ENCODE results near the gene GLDC.

DNA sequence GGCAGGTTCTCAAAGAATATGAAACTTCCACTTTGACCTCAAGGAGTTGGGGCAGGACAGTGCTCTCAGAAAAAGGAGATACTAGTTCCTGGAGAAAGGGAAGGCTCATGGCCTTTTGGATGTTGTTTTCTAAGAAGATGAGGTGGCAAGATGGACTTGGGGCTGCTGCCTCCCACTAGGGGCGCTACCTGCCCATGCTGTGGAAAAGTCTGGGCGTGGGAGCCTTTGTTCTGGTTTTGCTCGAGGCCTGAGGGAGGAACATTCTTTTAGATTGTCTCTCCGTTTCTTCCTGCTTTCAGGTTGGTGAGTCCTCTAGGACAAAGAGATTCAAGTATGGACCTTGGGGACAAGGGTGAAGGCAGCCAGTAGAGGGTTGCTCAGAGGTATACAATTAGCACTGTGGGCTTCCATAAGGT lies 20.9 kb upstream of the MLANA start:
- PRO-cap, 2 experiments = no peak in any of the 2 experiments

DNA sequence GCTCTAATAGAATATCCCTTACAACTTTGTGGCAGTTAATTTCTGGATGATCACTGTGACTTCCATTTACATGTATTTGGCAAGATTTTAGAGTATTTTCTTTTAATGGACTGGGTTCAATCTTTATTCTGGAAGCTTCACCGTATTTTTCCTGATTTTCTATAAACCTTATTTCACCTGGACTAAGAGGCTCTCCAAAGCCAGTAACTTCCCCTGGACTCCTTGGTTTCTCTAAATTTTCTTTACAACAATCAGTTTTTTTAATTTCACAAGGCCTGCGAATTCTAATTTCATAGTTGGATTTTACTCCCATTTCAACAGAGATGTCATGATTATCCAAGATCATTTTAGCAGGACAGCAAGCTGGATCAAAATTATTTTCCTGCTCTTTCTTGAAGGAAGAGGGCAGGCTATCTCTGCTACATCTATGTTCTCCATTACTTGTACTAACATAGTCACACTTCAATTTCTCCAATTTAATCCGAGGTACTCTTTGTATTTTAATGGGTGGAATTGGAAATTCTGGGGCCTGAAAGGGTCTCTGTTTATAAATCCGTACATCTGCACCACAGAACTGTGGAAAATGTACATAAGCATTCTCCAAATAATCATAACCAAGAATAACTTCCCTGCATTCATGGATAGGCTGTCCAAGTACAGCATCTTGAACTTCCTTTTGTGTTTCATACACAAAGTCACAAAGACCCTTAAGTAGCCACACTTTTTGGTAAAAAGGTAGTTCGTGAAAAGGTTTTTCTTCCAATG lies 39.9 kb downstream of the KIAA2026 start:
- PRO-cap, 2 experiments = no peak in any of the 2 experiments

GRCh38 chr9:6395181-6395651 lies 17.8 kb upstream of the UHRF2 start:
- PRO-cap, 2 experiments = no peak in any of the 2 experiments

DNA sequence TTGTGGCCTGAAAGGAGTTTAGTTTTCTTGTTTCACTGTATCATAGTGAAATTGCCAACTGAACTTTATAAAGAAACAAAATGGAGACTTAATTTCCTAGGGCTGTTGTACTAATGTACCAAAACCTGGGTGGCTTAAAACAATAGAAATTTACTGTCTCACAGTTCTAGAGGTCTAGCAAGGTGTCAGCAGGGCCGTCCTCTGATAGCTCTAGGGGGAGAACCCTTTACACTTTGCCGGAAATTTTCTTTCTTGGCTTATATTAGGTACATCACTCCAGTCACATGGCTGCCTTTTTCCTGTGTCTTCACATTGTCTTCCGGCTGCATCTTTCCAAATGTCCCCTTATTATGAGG lies 5.7 kb downstream of the UHRF2 start:
- PRO-cap, 2 experiments = no peak in any of the 2 experiments

DNA sequence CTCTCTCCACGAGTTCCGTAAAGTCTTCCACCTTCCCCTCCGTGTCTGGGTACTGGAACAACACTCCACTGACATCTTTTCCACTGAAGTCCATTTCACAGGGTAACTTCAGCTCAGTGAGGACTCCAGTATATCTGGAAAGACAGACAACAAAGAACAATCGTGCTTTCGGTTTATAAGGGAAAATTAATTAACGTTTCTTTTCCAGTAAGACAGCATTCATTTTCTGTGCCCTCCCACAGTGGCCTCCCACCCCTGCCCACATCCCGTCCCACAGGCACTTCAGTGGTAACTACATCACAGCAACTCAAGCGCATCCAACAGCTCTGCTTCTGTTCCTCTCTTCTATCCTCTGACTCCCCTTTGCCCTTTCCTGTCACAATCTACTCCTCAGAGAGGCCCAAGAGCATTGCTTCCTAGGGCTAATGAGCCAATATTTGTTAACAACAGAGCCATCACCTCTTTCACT lies 40.4 kb downstream of the GLDC start:
- PRO-cap, 2 experiments = no peak in any of the 2 experiments

- PRO-cap, 2 experiments = peak in 1 of 2 experiments; most common plus-strand start chr9:6645900 (in 1)
These were observed at the start of gene GLDC for GRCh38 chr9:6645014-6646018. Gene GLDC (minus strand): TSS chr9:6645729.

DNA sequence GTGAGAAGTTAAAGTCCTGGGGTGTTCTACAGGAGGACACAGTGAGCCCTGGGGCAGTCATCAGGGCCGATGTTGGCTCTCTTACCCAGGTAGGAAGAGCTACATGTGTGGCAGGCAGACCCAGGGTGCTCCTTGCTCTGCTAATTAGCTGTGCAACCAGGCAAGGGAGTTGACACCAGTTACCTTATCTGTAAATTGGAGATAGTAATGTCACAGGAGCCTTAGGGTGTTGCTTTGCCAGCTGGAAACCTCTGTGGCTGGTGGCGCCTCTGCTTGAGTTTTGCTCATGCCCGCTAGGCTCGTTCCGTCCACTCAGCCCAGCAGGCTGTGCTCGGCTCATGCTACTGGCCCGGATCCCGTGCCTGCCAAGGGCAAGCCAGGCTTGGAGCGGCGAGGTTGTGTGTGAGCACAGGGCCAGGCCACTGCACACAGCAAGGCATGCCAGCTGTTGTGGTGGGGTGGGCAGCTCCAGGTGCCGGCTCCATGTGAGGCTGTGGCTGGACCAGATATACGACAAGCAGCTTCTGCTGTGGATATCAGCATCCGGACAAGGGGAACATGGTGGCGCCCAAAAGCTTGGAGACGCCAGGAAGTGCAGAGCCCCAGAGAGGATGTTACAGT lies 390.0 kb downstream of the KDM4C start:
- PRO-cap, 2 experiments = no peak in any of the 2 experiments

DNA sequence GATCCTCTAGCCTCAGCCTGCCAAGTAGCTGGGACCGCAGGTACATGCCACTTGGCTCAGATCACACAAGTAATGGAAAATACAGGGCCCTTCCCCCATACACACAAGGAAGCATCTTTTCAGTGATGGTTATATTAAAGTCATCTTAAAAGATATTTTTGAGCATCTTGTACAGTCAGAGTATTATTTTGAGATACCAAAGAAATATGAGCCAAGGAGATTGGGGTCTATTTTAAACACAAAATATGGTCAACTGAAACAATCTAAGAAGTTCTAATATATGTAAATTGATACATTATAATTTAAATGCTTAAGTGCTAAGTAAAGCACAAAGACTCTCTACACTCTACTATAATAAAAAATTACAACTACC lies 59.8 kb downstream of the DMAC1 start:
- PRO-cap, 2 experiments = no peak in any of the 2 experiments

DNA sequence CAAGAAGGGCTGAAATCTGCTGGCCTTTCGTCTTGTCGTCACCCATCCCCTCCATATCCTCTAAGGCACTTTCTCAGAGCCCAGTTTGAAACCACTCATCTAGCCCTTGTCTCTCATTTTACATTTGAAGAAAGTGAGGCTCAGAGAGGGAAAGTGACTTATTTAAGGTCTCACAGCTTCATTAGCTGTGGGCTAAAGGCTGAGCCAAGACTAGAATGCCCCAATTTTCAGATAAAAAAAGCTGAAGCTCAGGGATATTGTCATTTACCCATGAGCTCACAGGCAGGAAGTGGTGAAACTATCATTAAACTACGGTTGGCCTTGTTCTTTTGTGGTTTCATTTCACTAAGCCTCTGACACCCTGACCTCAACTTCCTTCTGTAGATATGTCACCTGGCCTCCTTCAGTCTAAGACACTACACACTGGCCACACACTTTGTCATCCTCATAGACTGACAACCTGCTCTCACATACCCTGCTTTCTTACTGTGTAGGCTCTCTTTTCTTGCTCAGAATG lies 176.7 kb upstream of the DMAC1 start:
- PRO-cap, 2 experiments = no peak in any of the 2 experiments

DNA sequence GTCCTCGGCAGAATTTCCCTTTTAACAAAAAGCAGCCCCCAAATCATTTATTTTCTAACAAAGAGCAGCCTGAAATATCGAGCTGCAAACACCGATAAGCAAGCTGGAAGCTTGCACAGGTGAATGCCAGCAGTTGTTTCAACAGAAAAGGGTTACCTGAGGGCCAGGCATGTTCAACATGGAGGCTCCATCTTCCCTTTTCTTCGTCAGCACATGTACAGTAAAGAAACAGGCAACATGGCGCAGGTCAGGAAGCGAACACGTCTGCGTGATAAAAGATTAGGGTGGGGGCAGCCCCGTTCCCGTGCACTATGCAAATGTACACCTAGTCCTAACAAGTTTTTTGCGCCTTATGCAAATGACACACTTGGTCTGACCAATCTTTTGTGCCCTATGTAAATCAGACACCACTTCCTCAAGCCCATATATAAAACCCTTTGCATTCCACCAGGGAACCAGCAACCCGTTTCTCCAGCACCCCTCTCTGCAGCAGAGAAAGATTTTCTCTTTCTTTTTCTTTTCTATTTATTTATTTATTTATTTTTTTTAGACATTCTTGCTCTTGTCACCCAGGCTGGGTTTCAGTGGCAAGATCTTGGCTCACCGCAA lies 452.1 kb upstream of the PTPRD start:
- PRO-cap, 2 experiments = no peak in any of the 2 experiments

DNA sequence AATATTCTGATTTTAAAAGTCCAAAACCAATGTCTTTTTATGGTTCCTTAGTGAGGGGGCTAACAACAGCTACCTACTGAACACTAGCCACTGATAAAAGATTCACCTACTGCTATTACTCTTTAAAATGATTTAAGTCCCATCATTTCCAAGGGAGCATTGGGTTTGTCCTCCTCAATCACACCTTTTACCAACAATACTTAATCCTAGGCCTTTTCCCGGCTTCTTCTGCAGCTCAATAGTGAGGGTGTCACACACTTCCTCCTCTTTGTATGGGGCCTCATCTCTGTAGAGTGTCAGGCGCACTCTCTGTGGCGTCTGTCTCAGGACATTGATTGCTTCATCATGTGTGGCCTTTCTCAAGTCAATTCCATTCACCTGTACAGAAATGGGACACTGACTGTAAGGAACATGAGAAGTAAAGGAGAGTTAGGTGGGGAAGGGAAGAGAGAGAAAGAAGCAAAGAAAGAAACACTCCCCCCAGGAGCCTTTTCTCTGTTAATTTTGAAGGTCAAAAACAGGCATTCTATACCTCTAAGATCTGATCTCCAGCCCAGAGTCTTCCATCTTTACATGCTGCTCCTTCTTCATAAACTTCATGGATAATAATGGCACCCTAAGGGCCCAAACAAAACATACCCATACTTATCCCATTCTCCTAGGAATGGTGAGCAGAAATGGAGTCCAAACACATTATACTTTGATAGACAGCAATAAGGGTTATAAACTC lies 157.8 kb downstream of the MPDZ start:
- PRO-cap, 2 experiments = no peak in any of the 2 experiments

DNA sequence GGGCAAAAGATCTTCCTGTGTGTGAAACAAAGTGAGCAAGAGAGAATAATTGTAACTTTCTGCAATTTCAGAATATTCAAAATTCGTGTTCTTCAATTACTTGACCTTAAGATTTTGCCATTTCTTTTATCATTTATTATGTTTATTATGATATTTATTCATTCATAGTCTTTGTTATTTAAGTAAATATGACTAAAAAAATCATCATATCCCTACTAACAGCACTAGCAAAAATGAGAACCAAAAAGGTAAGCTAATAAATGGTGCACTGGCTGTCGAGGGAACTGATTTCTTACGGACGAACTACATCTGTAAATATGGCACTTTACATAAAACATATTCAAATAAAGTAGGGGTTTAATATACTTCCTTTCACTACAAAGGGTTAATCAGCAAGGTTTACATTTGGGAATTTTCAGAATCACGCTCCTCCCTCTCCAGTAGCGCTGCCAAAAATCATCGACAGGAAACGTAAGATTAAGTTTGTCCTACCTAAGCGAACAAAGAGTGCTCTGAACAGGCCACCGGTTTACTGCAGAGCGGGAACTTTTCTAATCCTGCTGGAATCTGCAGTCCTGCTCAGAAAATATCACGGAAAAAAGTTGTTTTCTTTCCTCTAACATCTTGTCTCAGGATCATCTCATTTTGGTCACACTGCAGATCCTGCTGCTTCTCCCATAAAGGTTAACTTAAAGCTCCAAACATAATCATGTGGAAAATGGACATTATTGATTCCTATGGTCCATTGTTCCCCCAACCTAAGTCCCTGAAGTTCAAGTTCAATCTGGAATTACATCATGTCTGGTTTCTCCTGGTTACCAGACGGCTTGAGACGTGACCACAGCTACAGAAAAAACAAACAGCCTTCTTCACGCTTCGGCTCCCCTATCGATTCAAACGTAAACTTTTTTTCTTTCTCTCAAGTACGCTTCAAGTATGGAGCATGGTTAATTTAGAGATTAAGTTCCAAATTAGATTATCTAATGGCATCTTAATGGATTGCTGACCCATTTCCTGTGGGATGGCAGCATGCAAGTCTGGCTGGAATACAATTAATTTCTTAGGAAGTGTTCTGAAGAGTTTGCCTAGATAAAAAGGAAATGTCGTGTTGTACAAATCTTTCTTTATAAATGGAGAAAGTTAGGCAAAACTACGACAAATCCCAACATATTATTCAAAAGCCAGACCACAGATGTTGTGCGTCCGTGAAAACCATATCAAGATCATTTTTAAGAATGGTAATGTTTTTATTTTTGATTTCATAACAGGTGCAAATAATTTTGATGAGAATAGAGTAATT lies 217.6 kb downstream of the NFIB start:
- PRO-cap, 2 experiments = no peak in any of the 2 experiments

DNA sequence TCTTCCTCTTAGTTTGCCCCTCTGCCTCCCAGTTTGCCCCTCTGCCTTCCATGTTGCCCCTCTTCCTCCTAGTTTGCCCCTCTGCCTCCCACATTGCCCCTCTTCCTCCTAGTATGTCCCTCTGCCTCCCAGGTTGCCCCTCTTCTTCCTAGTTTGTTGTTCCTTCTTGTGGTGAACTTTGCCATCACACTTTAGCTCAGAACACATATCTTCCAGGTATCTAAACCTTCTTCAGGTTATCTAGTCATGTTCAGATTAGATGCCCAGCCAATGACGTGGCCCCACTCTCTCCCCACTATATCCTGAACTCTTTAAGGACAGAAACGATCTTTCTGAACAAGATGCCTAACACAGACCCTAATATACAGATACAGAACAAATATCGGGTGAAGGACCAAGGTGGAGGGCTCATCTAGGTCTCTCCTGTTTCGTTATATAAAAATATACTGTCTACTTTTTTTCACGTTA lies 190.2 kb downstream of the NFIB start:
- PRO-cap, 2 experiments = no peak in any of the 2 experiments

DNA sequence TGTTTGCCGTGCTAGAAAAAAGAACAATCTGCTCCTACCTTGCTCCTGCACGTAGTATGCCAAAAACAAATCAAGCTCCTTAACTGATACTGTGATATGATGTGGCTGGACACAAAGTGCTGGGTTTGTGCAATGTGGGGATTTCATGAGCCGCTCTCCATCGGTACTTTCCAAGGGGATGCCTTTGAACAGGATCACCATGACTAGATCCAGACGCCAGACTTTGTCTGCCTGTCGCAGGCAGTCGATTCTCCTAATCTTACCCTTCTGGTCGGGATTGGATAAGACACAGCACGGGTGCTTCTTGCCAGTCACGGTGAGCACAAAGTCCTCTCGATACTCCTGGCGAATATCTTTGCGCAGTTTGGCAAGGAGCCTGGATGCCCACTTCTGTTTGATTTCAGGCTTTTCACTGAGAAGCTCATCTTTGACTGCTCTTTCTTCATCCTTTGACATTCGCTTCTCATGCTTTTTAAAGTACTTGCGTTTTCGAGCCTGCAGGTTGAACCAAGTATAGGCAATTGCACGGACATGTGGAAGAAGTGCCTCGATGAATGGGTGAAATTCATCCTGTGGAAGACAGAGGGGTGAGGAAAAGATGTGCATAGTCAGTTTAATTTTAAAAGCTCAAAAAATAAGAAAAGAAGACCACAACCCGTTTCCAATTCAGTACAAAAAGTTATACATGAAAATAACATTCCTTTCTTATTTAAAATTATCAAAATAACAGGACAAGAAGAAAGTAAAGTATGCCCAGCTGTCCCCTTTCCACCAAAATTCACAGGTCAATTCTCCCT lies 6.8 kb downstream of the NFIB start:
- PRO-cap, 2 experiments = peak in 1 of 2 experiments; most common minus-strand start position 58 of the sequence (in 1)

GRCh38 chr9:14307933-14308364 lies 6.0 kb downstream of the NFIB start:
- PRO-cap, 2 experiments = no peak in any of the 2 experiments

DNA sequence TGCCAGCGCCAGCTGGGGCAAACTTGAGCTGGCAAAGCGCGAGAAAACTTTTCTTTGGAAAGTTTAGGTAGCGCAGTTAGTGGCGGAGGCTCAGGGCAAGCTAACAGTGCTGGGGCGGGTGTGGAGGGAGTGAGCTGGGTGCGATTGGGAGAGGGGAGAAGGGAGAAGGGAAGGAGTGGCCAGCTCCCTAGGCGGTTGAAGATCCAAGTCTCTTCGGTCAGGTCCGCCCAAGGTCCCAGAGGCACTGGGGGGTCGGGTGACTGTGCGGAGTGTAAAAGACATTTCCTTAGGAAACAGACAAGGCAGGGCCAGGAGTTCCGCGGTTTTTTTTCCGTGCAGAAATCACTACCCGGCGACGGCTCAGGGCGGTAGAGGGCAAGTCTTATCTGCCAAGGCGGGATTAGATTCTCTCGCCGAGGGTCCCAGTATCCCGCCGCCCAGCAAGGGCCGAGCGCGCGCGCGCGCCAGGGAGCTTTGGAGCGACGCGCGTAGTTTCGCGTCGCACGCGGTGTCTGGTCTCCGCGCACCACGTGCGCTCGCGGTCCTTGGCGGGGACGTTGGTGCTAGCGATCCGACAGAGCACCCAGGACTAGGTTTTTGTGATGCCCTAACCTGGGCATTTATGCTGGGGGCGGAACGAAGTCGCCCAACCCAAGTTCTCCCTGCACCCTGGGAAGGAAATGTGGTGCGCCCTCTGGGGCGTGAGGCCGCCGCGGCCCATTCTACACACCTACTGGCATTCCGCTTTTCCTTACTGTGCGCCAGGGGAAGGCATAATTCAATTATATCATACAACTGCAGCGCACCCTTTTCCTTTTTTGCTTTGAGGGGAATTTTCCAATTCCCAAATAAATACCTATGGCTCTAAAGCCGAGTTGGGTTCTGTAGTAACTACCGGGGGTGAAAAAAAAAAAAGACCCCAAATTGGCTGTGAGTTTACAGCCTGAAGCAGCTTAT lies 33.8 kb upstream of the NFIB start:
- PRO-cap, 2 experiments = peak in 2 of 2 experiments; most common plus-strand start position 542 of the sequence (in 2); most common minus-strand start position 246 of the sequence (in 2)

DNA sequence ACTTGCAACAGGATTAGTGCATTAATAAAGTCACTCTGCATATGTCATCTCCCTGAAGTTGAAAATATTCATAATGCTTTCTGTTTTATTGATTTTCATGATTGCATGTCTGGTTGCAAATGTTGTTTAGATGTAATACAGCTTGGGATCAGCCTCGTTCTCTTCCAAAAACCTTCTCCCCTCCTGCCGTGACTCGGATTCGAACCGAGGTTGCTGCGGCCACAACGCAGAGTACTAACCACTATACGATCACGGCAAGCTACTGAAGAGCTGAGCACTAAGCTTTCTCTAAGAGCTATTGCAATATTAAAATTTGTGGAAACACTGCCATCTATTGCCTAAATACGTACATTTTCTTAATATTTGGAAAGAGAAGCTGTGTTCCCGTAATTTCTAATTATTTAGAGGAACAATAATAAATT lies 119.8 kb upstream of the NFIB start:
- PRO-cap, 2 experiments = no peak in any of the 2 experiments

DNA sequence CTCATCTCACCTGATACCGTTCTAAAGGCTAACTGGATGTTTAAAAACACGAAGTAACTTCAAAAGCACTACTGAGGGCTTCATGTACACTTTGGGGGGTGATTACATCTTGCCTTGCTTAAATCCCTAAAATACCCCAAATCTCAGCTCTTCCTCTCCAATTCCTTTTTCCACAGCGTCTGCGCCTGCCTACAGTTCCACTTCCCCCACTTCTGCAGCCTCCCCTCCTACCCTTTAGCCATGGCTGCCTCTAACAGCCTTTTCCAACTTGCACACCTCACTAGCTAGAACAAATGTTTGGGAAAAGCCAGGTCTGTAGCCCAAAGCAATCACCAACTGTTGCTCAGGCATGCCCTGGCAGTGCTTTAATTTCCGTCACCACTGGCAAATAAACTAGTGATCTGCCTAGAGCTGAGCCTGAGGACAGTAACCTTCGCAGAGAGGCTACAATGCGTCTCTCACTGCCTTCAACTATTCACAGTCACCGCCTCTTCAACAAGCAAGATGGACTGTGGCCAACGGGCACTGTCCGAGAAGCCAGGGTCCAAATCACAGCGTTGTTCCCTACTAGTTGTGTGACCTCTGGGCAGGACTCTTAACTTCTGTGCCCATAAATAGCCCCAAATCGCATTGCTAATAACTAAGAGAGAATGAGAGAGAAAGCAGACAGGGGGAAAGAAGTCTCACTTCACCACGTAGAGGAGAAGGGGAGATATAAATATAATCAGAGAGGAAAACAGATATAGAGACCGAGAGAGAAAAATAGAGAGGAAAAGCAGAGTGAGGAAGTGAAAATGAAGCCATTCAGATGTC lies 158.1 kb downstream of the ZDHHC21 start:
- PRO-cap, 2 experiments = no peak in any of the 2 experiments

DNA sequence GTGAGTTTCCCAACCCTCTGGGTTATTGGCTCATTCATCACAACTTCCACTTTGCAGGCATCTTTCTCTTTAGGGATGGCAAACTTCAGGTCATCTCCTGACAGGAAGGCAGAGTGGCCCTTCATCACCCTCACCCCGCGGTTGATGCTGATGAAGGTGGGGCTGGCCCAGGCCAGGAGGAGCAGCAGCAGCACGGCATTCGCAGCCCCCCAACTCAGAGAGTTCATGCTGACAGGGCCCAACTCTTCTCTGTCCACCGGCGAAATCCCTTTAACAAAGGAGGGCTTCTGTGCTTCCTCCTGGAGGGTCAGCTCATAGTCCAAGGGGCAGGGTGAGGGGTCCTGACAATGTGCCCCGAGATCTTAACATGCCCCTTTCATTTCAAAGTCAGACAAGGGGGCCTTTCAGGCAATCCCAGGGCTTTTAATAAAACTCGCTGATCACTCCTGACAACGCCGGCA lies 41.4 kb downstream of the FREM1 start:
- PRO-cap, 2 experiments = no peak in any of the 2 experiments

GRCh38 chr9:14961290-14961942 lies 51.2 kb upstream of the FREM1 start:
- PRO-cap, 2 experiments = no peak in any of the 2 experiments